Suprapubic skin (tissue), 4 donors: ENCODE data around the genes THBS1, SRP14, INAFM2 and DISP2.

GRCh38 chr15:38327114-38327841, 74.6 kb downstream of the SPRED1 start:
- PRO-cap = no peak
- RAMPAGE, long total RNA, 4 experiments = no peak in any of the 4 experiments

- PRO-cap = no peak
- RAMPAGE, long total RNA, 4 experiments = no peak in any of the 4 experiments
Measured at GRCh38 chr15:38559810-38560342, 4.7 kb downstream of the RASGRP1 start.

DNA sequence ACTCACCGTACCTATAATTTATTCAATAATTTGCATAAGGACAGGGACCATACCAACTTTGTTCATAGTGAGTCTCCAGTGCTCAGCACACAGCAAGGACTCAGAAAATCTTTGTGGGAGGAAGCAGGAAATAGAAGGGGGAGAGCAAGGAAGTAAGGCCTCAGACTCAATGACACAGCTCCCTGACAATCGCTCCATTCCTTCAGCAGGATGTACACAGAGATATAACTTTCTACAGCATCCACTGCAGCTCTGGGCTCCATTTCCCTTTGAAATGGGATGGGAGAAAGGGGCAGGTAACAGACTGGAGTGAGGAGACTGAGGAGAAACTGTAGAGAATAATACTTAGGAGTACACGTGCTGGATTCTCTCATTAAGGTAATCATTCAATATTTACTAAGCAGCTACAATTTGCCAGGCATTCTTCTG, 330.4 kb upstream of the THBS1 start:
- PRO-cap = no peak
- RAMPAGE, long total RNA, 4 experiments = no peak in any of the 4 experiments

GRCh38 chr15:39504556-39504968, 76.3 kb upstream of the THBS1 start:
- PRO-cap = no peak
- RAMPAGE, long total RNA, 4 experiments = no peak in any of the 4 experiments

DNA sequence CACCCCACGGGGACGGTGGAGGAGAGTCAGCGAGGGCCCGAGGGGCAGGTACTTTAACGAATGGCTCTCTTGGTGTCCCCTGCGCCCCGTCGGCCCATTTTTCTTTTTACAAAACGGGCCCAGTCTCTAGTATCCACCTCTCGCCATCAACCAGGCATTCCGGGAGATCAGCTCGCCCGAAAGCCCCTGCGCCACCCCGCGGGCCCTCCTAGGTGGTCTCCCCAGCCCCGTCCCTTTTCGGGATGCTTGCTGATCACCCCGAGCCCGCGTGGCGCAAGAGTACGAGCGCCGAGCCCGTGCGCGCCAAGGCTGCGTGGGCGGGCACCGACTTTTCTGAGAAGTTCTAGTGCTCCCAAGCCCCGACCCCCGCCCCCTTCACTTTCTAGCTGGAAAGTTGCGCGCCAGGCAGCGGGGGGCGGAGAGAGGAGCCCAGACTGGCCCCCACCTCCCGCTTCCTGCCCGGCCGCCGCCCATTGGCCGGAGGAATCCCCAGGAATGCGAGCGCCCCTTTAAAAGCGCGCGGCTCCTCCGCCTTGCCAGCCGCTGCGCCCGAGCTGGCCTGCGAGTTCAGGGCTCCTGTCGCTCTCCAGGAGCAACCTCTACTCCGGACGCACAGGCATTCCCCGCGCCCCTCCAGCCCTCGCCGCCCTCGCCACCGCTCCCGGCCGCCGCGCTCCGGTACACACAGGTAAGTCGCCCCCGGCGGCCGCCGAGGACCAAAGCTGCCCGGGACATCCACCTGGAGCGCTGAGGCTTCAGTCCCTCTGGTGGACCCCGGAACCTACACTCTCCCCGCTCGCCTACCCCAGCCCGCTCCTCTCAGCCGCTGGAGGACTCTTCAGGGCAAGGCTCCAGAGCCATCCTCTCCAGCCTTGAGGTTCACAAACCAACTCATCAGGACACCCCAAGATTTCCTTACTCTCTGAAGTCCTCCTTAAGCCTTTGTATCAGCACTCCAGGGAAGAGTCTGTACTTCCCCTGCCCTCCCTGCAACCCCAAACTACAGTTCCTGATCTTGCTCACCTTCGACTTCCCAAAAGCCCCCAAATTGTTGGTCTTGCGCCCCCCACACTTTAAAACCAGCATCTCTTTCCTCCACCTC, at the start of gene THBS1:
Gene THBS1 (plus strand): TSS at position 539 of the 1,102 bp plus-strand sequence.
- PRO-cap = bidirectional peak, plus-strand start at position 544 of the sequence, minus-strand start at position 244 of the sequence
- RAMPAGE, long total RNA, 4 experiments = start-site peak on the plus strand in 4 of 4 experiments, centred at positions 539 to 559 of the sequence, 62 to 203 reads per replicate

DNA sequence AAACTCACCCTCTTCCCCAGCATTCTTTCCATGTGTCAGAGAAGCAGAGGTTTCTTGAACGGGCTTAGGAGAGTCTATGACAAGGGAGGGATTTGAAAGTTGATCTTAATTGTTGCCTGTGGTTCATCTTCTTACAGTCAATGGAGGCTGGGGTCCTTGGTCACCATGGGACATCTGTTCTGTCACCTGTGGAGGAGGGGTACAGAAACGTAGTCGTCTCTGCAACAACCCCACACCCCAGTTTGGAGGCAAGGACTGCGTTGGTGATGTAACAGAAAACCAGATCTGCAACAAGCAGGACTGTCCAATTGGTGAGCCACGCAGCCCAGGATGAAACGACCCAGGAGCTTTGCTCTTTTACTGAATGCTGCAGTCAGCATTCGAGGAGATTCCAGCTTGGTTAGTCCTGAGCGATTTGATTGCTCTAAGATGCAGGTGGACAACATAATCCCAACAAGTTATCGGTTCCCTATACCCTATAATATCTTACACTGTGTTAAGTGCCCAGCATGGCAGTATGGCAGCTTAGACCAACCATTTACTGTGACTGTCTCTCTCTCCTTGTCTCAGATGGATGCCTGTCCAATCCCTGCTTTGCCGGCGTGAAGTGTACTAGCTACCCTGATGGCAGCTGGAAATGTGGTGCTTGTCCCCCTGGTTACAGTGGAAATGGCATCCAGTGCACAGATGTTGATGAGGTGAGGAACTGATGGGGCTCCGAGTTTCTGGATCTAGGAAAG, 7.7 kb downstream of the THBS1 start:
- PRO-cap = no peak
- RAMPAGE, long total RNA, 4 experiments = start-site peak on the plus strand in 1 of 4 experiments, centred at positions 564 to 689 of the sequence, 29 to 47 reads per replicate

GRCh38 chr15:39629352-39629819, 48.5 kb downstream of the THBS1 start:
- PRO-cap = no peak
- RAMPAGE, long total RNA, 4 experiments = no peak in any of the 4 experiments

GRCh38 chr15:39939495-39939694, 5.5 kb downstream of the EIF2AK4 start:
- PRO-cap = no peak
- RAMPAGE, long total RNA, 4 experiments = no peak in any of the 4 experiments

GRCh38 chr15:40039044-40039482, at the start of gene SRP14:
Gene SRP14, minus strand, starts transcription at chr15:40039181.
- PRO-cap = bidirectional peak, plus-strand start at chr15:40039320, minus-strand start at chr15:40039128
- RAMPAGE, long total RNA, 4 experiments = start-site peak on the plus strand in 2 of 4 experiments, at chr15:40039258-40039329 at its widest, 32 to 36 reads per replicate; start-site peak on the minus strand in 4 of 4 experiments, at chr15:40039117-40039188 at its widest, 1,603 to 4,818 reads per replicate

- PRO-cap = no peak
- RAMPAGE, long total RNA, 4 experiments = no peak in any of the 4 experiments
Measured at GRCh38 chr15:40052395-40053026, 13.5 kb upstream of the SRP14 start.

- PRO-cap = no peak
- RAMPAGE, long total RNA, 4 experiments = no peak in any of the 4 experiments
Measured at GRCh38 chr15:40054784-40055167, 15.8 kb upstream of the SRP14 start.

GRCh38 chr15:40105274-40105936, 3.3 kb downstream of the BMF start:
- PRO-cap = no peak
- RAMPAGE, long total RNA, 4 experiments = no peak in any of the 4 experiments

DNA sequence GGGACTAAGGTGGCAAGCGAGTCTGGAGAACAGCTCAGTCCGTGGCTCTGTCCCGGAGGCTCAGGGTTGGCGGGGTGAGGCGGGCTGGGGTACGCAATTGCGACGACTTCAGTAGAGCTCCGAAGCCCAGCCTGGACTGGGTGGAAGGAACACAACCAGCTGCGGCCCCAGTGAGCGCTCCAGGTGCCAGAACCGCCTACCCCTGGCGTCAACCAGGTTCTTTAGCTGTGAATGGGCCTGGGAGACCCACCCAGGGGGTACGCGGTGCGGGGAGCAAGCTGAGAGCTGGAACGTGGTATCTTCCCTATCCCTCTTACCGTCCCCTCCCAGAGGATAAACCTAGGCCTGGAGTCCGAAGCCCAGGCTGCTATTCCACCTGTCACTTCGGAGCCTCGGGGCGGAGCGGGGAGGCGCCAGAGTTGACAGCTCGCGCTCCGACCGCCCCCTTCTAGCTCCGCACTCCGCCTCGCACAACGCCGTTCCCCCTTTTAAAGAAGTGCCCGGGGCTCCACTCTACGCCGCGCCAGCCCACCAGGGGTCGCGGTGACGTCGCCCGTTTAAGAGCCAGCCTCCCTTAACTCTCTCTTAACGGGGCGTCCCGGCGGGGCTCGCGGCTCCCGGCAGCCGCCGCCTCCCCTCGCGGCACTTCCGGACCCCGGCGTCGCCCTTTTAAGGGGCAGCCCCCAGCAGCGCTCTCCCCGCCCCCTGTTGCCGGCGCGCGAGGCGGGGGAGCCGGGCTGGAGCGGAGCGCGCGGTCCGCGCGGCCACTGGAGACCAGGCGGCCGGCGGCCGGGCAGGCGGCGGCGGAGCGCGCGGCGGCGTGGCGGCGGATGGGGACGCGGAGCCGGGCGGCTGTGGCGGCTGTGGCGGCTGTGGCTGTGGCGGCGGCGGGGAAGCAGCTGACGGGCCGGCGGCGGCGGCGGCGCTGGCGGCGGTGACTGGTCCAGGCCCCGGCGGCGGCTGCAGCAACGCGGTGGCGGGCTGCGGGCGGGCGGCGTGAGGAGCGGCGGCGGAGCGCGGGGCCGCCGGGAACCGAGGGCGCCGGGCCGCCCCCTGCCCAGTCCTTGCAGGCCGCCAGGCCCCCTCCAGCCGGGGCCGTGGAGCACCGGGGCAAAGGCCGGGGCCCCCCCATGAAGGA, at the start of gene INAFM2:
Gene INAFM2 (plus strand): TSS at position 767 of the 1,138 bp plus-strand sequence.
- PRO-cap = bidirectional peak, plus-strand start at position 767 of the sequence, minus-strand start at position 647 of the sequence
- RAMPAGE, long total RNA, 4 experiments = no peak in any of the 4 experiments

GRCh38 chr15:40325617-40326778, 2.5 kb downstream of the INAFM2 start:
- PRO-cap = no peak
- RAMPAGE, long total RNA, 4 experiments = no peak in any of the 4 experiments

- PRO-cap = unidirectional peak, minus-strand start at chr15:40358279
- RAMPAGE, long total RNA, 4 experiments = no peak in any of the 4 experiments
Measured at GRCh38 chr15:40357979-40358420, at the start of gene DISP2. Gene DISP2, plus strand, starts transcription at chr15:40358219.

DNA sequence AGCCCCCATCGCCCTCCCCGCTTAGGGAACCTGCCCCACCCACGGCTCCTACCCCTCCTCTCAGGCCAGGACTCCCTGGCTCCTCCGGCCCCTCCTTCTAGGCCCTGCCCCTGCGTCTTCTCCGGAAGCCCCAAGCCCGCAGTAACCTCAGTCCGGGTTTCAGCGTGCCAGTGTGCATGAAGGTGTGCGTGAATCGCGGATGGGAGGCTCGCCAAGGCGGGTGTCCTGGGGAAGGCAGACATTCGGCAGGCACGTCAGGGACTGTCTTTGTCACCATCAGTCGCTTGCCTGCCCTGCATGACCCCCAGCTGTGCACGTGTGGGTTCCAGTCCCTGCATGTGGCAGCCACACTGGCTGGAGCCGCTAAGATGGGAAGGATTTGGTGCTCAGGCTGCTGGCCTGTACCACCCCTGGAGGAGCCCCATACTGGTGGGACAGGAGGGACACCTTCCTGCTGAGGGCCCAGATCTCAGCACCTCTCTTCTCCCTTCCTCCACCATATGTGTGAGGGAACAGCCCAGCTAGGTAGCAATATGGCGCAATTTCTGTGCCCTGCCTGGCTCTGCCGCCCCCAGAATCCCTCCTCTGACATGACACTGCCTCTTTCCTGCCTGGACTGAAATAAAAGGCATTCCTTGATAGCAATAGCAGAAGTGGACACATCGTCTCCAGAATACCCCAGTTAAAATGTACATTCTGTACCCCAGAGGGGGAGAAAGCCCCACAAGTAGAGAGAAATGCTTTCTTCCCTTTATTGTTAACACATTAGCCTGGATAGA, 818 bp downstream of the DISP2 start:
- PRO-cap = no peak
- RAMPAGE, long total RNA, 4 experiments = no peak in any of the 4 experiments

DNA sequence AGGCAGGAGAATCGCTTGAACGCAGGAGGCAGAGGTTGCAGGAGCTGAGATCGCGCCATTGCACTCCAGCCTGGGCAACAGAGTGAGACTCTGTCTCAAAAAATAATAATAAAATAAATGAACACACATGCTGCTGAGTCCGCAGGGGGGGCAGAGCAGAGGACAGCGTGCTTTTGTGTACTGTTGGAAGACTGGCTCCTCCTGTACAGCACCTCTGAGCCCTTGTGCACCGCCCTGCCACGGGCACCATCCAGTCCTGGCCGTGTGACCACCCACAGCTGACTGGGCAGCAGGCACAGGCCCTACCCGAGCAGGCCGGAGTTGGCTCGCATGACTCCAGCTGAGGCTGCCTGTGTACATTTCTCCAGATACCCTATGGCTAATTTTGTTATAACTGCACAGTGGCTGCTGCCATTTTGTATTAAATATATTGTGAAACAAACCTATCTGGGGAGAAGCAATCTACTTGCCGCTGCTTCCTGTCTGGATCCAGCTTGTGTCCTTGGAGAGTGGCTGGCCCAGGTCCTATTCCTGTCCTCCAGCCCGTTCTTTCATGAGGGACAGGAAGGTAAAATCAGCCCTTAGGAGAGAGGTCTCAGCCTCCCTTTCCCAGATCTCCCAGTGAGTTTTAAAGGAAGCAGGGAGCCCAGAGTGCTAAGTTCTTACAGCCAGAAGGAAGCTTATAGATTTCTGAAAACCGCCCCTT, 14.6 kb downstream of the IVD start:
- PRO-cap = no peak
- RAMPAGE, long total RNA, 4 experiments = no peak in any of the 4 experiments

DNA sequence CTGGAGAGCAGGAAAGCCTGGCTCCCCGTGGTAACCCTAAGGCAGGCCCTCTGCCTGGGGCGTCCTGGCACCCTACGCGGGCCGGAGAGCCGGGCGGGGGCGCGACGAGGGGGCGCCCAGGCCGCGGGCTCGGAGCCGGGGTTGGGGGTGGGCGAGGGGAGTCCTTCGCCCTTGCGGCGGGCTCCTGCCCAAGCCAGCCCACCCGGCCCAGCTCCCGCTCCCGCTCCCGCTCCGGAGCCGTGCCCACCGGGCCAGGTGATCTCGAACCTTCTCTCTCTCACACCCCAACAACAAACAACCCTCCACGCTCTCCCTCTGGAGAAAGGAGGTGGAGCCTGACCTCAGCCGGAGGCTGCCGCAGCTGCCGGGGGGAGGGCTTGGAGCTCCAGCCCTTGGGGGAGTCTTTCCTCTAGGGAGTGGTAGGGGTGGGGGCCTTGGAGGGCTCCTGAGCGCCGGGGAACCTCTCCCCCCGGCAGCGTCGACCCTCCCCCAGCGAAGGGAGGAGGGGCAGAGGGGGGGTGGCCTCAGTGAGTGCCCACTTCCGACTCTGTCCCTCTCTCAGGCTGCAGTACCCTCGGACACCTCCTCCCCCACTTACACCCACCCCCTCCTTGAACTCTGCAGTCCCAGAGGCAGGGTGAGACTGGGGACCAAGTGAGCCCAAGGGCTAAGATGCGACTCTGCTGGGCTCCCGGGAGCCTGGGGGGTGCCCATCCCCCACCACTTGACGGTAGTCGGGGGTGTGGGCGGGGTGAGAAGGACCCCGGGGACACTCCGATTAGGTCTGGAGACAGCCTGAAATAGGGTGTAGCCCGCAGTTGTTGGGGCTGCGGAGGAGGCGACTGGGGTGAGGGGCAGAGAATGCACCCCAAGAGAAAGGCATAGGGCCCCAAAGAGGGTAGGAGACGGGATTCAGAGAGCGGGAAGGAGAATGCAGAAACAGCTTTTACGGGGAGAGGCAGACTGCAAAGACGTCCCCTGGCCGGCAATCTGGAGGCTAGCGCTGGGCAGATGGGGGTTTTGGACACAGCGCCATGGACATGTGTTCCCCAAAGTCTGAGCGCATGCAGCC, 4.4 kb upstream of the BAHD1 start:
- PRO-cap = no peak
- RAMPAGE, long total RNA, 4 experiments = no peak in any of the 4 experiments

DNA sequence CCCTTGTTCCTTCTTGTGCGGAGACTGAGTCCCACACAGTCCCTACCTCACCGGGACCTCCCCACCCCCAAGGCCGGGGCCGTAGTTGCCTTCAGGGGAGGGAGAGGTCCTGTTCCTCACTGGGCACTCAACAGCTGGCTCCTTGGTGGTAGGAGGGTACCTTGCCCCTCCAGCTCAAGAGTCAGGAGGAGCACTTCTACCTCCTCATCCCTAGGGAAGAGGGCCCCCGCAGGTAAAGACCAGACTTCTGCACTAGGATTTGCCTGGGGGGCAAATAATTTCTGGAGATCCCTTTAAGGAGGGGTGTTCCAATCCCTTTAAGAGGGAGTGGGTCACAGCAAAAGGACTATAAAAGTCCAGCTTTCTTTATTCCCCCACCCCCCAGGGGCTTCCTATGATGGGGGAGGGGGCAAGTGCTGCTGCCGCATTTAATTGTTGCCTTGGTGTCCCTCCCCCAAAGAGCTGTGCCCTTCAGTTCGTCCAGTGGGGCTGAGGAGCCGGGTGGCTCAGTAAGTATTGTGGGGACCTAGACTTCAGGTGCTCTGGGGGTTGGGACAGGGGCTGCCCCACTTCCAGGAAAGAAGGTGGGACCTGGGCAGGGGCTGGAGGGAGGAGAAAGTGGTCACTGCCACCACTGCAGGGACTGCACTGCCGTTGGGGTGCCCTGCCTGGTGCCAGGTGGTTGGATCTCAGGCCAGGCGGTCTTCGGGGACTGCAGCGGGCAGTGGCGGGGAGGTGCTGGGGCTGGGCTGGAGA, 3.5 kb upstream of the BAHD1 start:
- PRO-cap = no peak
- RAMPAGE, long total RNA, 4 experiments = no peak in any of the 4 experiments

- PRO-cap = no peak
- RAMPAGE, long total RNA, 4 experiments = no peak in any of the 4 experiments
Measured at GRCh38 chr15:40466560-40467687, 3.9 kb upstream of the CHST14 start.